ENCODE data around the genes DMXL1 and LOX.

DNA sequence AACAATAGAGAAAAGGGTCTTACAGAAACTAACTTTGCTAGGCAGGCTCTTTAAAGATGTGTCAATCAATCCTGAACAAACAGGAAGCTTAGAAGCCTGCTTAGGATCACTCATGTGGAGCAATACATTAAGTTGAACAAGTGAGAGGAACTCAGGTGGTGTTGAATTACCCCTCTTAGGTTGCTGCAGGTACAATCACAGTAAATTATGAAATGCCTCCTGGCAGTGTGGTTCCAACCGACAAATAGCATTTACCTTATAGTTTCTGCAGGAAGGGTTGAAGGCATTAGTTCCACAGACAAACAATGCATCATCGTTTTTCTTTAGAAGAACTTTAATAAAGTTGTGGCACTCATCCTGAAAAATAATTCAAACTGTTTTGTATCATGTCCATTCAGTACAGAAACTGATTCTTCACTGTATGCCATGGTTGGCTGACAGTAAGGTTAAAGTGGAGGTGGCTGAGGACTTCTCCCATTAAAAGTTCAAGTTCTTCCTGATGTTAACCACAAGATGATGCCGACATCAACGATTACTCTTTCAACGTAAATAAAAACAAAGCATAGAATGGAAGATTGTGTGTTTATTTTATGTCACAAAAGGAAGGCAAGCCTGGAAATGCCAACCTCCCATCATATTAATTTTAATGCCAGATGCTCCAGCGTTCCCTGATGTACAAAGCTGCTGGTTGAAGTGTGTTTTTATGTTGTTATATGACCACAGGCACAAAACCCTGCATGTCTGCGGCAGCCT lies 79.3 kb downstream of the SEMA6A start:
- PRO-cap: no peak

DNA sequence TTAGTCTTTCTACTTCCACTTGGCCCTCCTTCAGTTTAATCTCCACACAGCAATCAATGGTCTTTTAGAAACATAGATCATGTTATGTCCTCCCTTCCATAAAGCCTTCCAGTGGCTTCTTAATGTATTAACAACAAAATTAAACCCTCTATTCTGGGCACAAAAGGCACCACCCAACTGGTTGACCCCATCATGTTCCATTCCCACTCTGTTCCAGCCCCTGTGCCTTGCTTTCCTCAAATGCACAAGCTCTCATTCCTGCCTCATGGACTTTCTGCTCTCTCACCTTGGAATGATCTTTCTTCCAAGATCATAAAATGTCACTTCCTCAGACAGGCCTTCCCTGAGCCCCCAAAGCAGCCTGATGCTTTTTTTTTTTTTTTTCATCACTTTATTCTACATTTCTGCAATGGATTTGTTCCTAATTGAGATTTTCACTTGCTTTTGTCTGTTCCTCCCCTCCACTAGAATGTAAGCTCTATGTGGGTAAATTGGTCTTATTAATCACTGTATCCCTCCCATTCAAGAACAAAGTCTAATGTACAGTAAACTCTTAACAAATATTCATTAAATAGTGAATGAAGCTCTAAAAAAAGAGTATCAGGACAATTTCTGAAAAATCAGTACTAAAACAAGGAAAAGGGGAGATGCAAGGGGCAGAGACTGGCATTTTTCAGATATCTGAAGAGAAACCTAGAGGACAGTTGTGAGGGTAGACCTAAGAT lies 54.6 kb downstream of the SEMA6A start:
- PRO-cap: no peak

DNA sequence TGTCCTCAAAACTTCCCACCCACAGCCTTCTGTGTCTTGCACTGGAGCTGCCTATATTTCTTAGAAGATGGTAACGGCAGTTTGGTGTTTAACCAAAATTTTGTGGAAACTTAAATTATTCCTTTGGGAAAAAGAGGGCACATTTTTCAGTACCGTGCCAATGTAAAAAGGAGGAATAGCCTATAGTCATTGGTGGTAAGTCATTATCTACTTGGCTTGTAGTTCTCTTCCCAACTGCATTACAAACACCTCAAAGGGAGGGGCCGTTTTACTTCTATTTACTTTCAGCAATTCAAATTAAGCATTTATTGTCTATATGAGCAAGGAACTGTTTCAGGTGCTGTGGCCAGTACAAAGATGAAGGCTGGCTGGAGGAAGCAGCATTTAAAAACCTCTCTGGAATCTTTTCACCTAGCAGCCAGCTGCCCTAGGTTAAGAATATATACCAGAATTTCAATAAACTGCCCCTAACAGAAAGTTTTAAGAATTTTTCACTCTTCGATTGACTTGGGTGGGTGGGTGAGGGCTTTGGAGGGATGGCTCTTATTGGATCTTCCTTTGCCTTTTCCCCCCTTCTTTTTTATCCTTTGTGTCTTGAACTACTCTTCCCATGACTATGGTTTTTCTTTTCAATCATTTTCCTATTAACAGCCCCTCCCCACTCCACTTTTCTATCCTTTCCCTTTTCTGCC lies 48.9 kb downstream of the SEMA6A start:
- PRO-cap: bidirectional peak, plus-strand start at position 349 of the sequence, minus-strand start at position 243 of the sequence

DNA sequence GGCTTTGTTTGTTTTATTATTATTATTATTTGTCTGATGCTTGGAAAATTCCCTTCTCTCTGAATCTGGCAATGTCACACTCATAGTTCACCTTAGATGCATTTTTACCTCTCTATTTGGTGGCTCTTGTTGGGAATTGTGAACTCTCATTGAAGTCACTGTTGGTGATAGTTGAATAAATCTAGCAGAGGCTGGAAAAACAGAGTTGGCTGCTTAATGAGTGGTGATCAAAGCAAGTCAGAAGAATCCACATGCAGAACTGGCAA lies 364.5 kb upstream of the SEMA6A start:
- PRO-cap: unidirectional peak, plus-strand start at position 196 of the sequence

GRCh38 chr5:118973395-118974239 lies 14.7 kb downstream of the DTWD2 start:
- PRO-cap: no peak

GRCh38 chr5:119070985-119071538 lies at the start of gene DMXL1:
Gene DMXL1, plus strand, starts transcription at chr5:119071087.
- PRO-cap: bidirectional peak, plus-strand start at chr5:119071149, minus-strand start at chr5:119070822; bidirectional peak, plus-strand start at chr5:119071382, minus-strand start at chr5:119071323

- PRO-cap: no peak
Observed at GRCh38 chr5:119302717-119303897, 52.7 kb upstream of the TNFAIP8 start.

DNA sequence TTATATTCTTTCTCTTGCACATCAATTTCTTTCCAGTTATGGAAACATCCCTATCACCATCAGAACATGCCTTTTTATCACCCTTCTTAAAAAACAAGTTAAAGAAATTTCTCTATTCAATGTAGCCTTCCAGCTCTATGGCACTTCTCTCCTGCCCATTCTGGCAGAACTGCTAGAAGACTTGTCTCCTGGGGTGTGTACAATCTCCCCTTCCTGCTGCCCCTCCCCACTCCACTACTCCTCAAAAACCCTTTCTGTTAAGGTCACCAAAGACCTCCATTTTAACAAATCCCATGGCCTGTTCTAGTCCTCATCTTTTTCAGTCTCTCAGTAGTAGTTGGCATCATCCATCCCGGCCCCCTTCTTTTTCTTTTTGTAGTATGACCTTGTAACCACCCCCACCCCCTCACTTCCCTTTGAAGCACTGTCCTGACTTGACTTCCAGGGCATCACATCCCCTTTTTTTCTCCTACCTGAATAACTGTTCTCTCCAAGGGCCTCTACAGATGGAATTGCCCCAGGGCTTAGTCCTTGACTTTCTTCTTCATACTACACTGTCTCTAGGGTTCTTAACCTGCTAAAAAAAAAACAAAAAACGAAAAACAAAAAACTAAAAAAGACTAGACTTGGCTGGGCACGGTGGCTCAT lies 35.4 kb upstream of the TNFAIP8 start:
- PRO-cap: no peak

- PRO-cap: no peak
Observed at GRCh38 chr5:119321242-119322028, 34.4 kb upstream of the TNFAIP8 start.

DNA sequence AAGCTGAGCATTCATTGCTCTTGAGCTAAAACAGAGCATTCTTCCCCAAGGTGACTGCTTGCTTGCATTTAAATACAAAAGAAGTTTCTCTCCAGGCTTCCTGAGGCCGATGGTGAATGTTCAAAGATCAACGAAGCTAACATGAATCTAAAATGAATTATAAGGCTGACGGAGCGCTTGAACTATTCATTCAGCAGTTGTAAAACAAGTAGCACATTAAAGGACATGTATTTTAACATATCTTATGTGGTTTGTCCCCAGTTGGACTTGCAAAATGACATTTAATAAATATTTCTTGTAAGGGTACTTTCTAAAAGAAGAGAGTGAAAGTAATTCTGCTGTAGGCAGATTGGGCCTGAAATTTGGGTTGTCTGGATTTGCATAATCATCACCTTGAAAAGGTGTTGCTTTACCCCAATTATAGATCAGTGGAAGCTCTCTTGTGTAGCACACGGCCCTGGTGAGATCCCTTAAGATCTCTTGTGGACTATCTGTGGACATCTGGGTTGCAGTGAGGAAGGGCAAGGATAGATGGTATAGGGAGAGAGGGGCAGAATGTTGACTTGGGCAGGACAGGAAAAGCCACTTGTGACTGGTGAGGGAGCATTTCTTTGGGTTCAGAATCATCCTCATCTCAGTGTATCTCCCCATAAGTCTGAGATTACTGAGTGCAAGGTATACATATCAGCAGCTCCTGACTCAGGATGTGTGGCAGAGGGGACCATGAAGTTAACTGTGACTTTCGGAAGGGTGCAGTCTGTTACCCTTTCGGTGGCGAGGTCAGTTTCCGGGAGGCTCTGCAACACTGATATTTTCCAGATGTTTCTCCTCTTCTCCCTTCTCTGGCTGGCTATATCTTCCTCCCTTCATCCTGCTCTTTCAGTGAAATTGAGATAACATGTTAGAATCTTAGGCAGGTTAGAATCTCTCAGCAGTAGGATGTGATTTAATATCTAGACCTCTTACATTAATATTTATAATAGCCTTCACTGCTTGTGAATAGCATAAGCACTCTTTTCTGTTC lies 2.0 kb upstream of the TNFAIP8 start:
- PRO-cap: bidirectional peak, plus-strand start at position 783 of the sequence, minus-strand start at position 735 of the sequence

DNA sequence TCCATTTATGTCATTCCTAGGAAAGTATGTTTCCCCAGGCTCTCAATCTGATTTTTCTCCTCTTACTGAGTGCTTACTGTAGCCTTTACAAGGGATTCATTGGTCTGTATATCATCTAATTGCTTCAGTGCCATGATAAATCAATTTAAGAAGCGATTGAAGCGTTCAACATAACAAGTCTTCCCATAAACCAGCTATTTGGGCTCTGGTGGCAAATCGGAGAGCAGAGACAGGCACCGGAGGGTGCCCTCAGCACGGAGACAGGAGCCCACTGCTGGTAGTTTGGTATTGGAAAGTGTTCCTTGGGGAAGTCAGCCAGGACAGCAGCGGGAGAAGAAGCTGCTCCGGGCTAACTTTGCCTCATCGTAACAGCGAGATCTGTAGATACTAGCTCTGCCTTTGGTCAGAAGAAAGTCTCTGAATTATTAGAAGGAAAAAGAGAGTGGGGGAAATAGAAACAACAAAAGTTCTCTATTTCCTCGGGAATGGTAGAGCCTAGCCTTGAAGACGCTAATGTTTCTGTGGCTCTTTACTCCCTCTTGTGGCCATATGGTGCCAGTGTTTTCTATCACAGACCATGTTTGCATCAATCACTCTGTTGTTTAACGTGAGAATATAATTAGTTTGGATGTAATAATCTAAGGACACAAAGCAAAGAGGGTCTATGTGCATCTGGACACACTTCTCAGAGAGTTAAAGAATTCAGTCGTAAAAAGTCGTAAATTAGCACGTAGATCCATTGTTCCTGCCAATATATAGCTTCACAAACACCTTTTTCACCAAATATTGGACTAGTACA lies 40.4 kb upstream of the HSD17B4 start:
- PRO-cap: no peak

- PRO-cap: no peak
Observed at GRCh38 chr5:119518042-119518853, 66.0 kb downstream of the HSD17B4 start.

GRCh38 chr5:119705914-119706470 lies 76.6 kb downstream of the FAM170A start:
- PRO-cap: unidirectional peak, plus-strand start at chr5:119706336

DNA sequence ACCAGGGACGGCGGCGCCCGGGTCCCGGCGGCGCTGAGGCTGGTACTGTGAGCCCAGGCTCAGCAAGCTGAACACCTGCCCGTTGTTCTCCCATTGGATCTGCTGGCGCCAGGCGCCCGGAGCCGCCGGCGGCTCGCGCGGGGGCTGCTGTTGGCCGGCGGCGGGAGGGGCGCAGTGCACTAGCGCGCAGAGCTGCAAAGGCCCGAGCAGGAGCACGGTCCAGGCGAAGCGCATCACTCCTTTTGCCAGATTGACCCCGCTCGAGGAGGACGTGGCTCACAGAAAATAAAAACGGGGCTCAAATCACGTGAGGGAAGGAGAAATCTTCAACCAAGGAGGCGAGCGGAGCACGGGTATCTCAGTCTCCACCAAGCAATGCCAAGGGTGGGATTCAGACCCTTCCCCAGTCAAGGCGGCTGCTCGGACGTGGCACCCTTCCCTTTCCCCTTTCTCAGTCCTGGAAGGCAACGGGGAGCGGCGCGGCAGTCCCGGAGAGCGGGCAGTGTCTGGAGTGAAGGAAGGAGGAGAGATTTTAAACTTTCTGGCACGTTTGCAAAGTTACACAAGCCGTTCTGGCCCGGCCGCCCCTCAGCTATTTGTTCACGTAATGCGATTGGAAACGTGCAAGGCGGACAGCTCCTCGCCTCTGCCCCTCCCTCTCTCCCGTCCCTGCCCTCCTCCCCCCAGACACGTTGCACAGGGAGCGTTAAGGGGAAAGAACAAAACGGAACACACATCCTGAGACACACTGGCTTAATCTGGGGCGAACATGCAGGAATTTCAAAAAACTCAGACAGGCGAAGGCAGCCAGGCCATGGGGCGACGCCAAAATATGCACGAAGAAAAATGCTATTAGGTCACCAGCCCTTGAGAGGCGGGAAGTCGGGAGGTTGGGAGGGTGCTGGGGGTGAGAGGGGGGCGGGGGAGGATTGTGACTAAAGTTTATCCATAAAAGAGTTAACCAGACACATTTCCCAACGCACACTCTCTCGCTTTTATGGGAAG lies at the start of gene LOX:
TSS of gene LOX (minus strand) at position 508 of the 1,005 bp plus-strand sequence.
- PRO-cap: no peak

DNA sequence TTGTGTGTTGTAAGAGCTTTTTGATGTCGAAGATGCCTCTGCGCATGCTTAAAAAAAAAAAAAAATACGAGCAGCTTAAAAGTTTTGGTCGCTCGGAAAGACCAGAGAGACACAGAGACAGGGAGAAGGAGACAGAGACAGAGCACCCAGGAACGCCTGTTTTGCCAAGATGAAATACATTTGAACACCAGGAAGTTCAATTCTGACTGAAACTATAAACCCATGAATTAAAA lies 2.7 kb upstream of the ZNF474 start:
- PRO-cap: no peak

DNA sequence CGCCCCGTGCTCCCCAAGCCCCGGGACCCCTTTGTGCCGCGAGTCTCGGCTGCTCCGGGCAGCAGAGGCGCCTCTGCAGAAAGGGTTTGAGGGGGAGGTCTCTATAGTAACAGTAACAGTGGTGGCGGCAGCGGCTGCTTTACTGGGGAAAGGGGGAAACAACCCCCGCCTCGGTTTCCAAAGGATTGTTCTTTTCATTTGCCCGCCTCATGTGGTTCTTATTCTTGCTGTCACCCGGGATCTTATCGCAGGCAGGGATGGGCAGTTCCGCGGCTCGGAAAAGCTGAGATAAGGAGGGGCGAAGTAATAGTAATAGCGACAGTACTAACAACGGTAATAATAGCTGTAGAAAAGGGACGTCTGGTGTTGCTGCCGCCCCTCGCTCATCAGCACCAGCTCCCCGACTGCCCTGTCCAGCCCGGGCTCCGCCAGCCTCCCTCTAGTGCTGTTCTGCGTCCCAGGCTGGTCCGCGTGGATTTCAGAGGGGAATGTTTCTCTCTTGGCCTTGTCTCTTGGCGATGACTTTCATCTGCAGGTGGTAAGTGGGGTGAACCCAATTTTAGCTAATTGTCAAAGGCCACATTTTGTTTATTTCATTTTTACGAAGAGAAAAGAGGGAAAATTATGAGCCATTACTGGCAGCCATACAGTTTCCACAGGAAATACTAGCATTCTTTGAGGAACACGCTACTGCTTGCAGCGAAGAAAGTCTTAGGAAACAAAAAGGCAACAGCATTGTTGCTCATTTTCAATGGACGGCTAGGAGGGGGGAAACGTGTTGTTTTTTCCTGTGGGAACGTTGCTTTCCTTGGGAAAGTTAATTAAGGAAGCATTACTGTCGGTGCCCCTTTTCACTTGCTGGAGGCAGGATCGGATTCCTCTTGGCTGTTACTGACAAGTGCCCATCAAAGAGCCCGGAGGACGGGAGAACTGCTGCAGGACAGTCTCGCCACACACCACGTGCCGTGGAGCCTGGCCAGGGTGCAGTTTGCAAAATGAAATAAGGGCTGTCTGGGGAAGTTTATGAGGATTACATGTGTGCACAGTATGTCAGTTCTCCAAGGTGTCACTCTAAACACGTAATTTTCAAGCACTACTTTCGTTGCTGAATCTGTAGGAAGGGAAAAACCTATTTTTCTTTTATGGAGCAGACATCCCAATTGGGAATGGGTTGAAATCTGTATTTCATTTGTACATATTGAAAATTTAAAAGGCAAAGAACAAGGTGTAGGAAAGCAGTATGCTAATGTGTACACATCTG lies 776 bp downstream of the SNCAIP start:
- PRO-cap: no peak

DNA sequence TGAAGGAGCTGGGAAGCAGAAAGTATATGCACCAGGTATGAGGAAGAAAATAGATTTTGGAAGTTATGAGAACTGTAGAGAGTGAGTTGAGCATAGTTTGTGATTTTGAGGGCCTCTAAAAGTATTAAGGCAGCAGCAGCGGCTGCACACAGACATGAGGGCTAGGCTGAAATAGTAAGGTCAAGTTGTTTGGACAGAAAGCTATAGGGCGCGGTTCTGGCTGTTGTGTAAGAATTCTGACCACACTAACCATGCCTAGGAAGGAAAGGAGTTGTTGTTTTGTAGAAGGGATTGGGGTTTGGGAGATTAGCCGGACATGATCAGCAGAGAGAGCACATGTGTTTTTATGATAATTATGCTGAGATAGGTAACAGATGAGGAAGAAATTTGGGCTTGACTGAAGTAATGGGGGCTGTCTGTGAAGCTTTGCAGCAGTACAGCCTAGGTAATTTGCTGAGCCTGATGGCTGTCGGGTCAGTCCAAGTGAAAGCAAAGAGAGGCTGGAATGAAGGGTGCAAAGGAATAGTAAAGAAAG lies 154.0 kb upstream of the SNX2 start:
- PRO-cap: no peak

DNA sequence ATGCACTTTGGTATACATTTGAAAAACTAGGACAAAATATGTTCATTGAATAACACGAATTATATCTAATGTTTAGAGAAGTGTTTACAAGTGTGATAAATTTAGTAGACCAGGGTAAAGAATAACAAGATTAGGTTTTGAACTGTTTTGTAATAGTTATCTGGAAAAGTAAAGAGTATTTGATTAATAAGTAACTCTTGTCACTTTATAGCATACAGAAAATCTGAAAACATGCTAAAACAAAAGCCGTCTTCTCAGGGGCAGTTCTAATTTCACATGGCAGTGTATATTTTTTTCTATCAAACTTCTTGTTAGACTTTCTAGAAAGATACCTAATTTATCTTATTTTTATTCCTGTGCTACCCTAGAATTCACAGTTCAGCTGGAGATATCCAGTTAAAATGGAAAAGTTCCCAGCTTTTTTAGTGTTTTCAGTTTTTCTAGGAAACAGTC lies 58.4 kb downstream of the PPIC start:
- PRO-cap: no peak

- PRO-cap: no peak
Observed at GRCh38 chr5:123094767-123095659, 6.0 kb downstream of the PRDM6 start.

GRCh38 chr5:123511810-123512049 lies 247 bp upstream of the CSNK1G3 start:
- PRO-cap: bidirectional peak, plus-strand start at chr5:123512295, minus-strand start at chr5:123511965